Metastatic Lung Carcinoma in the Adrenal Gland (tissue), 1 donor: Measurements from ENCODE around the gene CD83.

GRCh38 chr6:14074936-14075587 is 42.5 kb upstream of the CD83 start:
- PRO-cap: no peak

GRCh38 chr6:14091553-14091875 is 26.1 kb upstream of the CD83 start:
- PRO-cap: no peak

DNA sequence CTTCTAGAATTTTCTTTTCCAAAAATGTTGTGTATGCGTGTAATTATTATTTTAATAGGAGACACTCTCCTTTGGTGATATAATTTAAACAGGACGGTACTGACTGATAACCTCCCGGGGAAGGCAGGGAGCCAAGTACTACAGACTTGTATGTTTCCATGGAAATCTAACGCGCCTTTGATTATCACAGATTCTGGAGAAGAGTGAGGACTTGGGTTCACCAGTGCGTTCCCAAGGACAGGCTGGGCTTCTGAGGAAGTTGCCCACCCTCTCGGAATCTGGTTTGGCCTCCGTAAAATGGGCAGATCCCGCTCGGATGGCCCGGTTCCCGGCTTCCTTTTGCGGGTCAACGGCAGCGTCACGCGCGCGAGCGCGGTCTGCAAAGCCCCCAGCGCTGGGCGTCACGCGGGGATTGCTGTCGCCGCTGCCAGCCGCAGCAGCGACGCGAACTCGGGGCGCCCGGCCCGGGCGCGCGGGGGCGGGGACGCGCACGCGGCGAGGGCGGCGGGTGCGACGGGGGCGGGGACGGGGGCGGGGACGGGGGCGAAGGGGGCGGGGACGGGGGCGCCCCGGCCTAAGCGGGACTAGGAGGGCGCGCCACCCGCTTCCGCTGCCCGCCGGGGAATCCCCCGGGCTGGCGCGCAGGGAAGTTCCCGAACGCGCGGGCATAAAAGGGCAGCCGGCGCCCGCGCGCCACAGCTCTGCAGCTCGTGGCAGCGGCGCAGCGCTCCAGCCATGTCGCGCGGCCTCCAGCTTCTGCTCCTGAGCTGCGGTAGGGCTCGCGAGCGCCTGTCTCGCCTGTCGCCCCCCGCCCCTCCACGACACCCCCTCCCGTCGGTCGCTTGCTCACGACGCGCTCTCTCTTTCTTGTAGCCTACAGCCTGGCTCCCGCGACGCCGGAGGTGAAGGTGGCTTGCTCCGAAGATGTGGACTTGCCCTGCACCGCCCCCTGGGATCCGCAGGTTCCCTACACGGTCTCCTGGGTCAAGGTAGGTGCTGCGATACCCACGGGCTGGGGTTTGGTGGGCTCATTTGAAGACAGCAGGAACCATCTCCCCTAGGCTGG is at the start of gene CD83:
Gene CD83, plus strand, starts transcription at position 696 of the 1,066 bp plus-strand sequence.
- PRO-cap: bidirectional peak, plus-strand start at position 656 of the sequence, minus-strand start at position 474 of the sequence

DNA sequence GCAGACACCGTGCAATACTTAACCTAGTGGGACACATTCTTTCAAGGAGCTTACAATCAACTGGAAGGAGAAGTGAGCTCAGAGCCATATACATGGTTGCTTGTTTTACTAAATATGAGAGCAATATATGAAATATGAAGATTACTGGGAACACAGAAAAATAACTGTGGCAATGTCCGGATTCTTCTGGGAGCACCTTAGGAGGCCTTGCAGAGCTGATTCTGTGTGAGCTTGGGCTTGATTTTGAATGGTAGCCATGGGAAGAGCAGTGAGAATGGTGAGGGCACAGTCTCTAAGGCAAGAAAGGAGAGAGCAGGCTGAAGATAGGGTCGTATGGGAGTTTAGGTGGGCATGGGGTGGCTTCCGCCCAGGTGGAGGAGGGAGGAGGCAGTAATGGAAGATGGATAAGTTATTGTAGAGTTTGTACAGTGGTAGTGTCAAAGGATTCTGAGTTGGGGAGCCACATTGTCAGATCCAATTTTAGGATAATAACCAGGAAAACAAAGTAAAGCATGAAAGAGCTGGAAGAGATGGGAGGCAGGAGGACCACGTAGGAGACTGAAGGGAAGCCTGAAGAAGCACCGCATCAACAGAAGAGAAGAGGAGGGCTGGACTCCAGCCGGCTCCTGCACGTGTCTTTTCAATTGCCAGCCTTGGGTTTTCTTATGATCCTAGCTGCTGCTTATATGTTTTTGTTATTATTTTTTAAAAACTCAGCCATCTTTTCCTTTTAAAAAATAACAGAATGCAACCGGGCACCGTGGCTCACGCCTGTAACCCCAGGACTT is 22.1 kb downstream of the CD83 start:
- PRO-cap: no peak

- PRO-cap: no peak
Measured at GRCh38 chr6:14241311-14241820, 123.8 kb downstream of the CD83 start.

DNA sequence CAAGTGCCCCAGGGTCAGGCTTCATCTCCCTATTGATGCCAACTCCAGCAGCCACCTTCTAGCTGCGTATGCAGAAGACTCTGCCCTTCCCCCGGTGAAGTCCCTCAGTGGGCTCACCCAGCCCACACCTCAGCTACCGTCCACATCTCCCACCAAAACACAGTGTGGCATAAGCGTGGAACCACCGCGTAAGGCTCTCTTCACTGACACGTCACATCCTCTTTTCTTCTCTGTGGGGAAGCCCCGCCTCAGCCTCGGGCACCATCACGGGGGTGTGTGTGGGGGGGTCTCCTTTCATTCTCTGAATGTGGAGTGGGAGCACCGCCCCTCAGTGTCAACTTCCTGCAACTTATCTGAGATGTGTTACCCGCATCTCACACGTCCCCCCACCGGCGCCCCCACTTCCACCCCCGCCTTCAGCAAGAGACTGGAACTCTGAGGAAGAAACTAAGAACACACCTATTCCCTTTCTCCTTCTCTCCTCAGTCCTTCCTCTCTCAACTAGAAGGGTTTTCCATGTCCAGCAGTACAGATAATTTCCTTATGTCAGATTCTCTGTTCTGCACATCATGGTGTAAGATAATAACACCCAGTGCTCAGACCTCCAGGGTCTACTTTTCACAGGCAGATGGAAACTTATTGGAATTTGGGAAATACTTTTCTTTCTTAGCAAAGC is 388.3 kb upstream of the JARID2 start:
- PRO-cap: no peak

- PRO-cap: no peak
Measured at GRCh38 chr6:14904591-14904961, 341.3 kb upstream of the JARID2 start.

DNA sequence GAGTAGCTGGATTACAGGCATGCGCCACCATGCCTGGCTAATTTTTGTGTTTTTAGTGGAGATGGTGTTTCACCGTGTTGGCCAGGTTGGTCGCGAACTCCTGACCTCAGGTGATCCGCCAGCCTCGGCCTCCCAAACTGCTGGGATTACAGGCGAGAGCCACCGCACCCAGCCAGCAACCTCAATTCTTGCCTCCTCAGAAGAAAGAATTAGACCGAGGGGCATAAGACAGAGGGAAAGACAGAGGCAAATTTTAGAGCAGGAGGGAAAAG is 259.8 kb upstream of the JARID2 start:
- PRO-cap: no peak

DNA sequence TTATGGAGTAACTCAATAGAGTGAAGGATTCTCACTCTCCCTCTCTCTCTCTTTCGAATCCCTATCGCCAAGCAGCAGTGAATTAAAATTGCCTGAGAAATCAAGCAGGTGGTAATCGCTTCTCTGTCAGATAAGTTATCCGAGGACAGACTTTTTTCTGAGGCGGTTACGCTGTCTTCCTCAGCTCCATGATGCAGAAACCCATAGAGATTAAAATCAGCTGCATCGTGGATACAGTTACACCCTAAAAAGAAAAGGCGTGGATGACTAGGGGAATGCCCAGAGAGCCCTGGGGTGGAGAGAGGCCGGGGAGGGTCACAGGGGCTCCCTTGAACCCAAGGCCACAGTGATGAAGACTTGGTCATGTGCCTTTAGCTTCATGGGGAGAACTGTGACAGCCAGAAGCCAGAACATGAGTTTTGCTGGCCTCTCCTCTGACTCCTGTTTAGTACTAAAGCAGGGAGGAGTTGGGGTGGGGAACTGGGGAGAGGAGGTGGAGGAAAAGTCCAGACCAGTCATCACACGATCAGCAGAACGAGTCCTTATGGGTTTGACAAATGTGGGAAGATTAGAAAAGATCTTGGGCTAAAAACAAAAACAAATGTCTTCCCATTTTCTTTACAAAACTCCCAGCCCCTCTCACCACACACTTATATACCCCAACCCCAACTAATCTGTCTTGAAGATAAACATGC is 138.7 kb upstream of the JARID2 start:
- PRO-cap: no peak

DNA sequence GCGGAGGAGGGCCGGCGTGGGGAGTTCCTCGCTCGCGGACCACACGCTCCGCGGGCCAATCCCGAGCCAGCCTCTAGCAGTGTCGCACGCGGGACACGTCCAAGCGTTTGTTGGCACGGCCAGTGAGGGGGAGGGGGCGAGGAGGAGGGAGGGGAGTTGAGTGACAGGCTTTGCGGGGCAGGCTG is 714 bp upstream of the JARID2 start:
- PRO-cap: bidirectional peak, plus-strand start outside the sequence, minus-strand start at position 109 of the sequence

DNA sequence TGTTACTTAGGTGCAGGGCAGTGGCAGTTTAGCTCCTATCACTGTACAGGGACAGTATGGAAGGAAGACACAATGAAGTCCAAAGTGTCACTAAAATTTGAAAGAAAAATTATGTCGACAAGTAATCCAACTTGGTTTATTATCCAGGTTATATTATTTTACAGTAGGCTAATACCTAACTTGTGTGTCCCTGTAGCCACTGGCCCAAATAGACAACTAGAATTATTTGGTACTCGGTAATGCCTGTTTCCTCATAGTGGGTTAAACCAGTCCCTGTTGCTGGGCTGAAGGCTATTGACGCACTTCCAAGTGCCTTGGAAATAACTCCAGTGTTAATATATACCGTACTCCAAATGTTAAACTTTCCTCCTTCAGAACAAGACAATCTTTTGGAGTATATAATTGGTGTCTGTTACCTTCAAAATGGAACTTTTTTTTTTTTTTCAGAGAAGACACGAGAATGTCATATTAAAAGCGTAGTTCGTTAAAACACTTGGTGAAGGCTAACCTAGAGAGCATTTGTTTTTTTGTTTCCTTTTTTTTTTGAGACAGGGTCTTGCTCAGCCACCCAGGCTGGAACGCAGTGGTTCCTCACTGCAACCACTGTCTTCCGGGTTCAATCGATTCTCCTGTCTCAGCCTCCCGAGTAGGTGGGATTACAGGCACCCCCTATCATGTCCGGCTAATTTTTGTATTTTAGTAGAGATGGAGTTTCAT is 4.8 kb downstream of the JARID2 start:
- PRO-cap: no peak

GRCh38 chr6:15267341-15268046 is 21.6 kb downstream of the JARID2 start:
- PRO-cap: no peak

DNA sequence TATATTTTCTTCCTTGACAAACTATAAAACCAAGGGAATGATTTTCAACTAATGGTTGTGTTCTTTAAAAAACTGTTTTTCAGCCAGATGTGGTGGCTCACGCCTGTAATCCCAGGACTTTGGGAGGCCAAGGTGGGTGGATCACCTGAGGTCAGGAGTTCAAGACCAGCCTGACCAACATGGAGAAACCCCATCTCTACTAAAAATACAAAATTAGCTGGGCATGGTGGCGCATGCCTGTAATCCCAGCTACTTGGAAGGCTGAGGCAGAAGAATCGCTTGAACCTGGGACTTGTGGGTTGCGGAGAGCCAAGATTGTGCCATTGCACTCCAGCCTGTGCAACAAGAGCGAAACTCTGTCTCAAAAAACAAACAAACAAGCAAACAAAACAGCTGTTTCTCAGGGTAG is 27.5 kb downstream of the JARID2 start:
- PRO-cap: no peak

- PRO-cap: no peak
Measured at GRCh38 chr6:15349668-15350355, 103.9 kb downstream of the JARID2 start.

GRCh38 chr6:15400581-15401240 is 154.8 kb downstream of the JARID2 start:
- PRO-cap: no peak

- PRO-cap: no peak
Measured at GRCh38 chr6:15425768-15426889, 180.3 kb downstream of the JARID2 start.

DNA sequence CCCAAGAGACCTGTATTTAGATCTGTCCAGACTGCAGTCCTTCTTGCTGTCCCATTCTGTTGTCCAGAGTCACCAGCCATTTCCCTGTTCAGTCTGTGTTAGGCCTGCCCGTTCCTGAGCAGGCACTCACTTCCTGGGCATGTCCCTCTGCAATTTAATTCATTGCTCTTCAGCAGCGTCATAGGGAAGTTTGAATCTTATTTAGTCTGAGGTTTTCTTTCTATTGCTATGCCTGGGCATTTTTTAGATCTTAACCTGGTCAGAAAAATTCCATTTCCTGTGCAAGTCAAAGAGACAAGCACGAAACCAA is 190.2 kb downstream of the DTNBP1 start:
- PRO-cap: no peak

DNA sequence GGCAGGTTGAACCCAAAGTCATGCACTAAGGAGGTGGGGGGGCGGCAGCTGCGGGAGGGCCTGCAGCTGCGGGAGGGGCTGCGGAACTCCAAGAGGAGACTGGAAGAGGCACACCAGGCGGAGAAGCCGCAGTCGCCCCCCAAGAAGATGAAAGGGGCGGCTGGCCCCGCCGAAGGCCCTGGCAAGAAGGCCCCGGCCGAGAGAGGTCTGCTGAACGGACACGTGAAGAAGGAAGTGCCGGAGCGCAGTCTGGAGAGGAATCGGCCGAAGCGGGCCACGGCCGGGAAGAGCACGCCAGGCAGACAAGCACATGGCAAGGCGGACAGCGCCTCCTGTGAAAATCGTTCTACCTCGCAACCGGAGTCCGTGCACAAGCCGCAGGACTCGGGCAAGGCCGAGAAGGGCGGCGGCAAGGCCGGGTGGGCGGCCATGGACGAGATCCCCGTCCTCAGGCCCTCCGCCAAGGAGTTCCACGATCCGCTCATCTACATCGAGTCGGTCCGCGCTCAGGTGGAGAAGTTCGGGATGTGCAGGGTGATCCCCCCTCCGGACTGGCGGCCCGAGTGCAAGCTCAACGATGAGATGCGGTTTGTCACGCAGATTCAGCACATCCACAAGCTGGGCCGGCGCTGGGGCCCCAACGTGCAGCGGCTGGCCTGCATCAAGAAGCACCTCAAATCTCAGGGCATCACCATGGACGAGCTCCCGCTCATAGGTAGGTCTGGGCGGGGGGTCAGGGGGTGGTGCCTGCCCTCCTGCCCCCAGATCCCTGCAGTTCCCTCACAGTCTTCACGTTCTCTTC is 166.2 kb downstream of the DTNBP1 start:
- PRO-cap: no peak

GRCh38 chr6:15500475-15500753 is 162.4 kb downstream of the DTNBP1 start:
- PRO-cap: no peak

GRCh38 chr6:15504528-15505445 is 158.0 kb downstream of the DTNBP1 start:
- PRO-cap: no peak